SP-49 (cell line): ENCODE data around the gene MDGA2.

DNA sequence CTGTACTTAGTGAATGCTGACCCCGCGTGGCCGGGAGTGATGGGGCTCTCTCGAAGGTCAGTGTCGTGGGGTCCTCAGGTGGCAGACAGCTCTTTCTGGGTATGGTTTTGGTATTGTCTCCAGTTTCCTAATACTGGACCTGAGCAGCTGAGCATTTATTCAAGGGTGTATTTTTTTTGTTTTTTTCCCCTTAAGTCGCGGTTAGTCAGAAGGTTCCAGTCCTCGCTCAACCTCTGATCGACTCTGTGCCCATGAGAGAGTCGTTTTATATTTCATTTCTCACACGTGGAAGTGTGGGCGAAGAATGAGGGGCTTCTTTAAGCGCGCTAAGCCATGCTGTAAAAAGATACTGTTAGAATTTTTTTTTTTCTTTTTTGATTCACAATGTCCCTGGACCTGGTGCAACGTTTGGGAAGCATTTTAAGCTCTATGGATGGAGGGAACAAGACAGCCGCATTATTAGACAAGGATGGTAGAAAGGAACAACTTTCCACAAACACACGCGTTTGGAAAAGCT, 544 bp downstream of the MIPOL1 start:
- PRO-cap, result no peak

DNA sequence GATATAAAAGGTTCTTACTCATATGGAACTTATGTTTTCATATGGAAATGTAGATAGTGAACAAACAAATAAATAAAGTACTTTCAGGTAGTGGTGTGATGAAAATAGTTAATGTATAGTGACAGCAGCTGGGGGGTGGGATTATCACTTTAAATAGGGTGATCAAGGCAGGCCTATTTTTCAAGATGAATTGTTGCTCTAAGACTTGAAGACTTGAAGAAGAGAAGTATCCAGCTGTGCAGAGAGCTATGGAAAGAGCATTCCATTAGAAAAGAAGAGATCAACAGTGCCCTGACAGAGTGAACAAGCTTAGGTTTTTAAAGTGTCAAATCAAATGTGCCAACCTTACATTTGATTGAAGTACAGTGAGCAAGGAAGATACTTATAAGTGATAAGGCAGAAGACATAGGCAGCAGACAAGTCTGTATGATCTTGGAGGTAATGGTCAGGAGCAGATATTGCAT, 117.3 kb downstream of the MIPOL1 start:
- PRO-cap, result no peak

GRCh38 chr14:37328578-37328904, 130.8 kb downstream of the MIPOL1 start:
- PRO-cap, result no peak

GRCh38 chr14:37588899-37589381, 6.1 kb downstream of the FOXA1 start:
- PRO-cap, result no peak

GRCh38 chr14:37600776-37601487, 5.5 kb downstream of the TTC6 start:
- PRO-cap, result no peak

DNA sequence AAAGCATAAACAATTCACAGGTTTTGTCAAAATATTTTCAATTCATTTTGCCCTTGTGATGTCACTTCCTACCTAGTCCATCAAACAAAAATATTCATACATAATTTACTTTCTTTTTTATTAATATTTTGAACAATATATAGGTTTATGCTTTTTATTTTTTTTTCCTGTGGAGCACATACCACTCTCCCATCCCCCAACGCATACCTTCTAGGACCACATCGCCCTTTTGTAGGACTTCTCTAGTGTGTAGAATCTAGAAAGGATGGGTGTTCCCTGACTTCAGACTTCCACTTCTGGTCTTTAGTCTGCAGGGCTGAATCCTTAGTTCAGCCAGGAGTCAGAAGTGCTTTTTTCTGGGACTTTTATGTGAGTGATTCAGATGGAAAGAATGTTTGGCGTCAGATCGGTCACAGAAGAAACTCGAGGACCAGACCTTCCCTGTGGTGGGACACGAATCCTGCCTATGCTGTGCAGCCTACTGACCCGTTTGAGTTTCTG, 165.5 kb upstream of the SSTR1 start:
- PRO-cap, result no peak

DNA sequence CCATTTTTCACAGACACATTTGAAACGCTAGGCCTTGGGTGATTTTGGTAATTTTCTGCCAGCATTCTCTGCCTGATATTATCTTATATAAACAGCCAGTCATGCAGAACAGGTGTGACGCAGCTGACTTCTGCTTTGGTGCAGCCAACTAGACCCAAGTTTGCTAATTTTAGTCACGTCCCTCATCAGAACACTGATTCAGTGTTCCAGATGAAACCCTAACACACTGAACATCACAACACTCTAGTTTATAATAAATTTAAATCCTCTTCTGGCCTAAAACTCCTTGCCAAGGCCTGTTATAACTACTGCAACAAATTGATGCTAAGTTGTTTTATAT, 386.1 kb downstream of the SEC23A start:
- PRO-cap, result no peak

DNA sequence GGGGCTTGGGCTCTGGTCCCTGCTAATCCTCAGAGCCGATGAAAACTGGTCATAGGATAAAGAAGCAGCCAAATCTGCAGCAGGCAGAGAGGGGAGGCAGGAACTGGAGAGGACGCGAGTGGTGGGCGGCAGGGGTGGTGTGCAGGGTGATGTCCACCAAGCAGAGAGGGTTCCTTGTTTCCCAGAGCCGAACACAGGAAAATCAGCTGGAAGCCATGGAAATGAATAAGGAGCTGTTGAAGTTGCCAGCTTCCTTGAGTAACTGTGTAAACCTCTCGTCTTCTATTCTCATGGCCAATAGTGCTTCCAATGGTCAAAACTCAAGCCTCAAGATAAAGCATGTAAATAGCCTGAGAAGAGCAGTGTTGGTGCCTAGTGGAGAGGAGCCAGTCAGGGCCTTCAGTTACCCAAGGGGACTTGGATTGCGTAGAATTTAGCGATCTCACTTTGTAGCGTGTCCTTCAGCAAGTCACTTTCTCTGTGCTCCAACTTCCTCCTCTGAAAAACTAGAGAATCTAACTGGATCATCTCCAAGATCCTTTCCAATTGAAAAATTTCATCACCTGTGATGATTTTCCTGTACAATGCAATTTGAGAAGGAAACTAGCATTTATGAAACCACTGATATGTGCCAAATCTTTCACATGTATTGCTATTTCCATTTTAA, 98.8 kb downstream of the SEC23A start:
- PRO-cap, result no peak

DNA sequence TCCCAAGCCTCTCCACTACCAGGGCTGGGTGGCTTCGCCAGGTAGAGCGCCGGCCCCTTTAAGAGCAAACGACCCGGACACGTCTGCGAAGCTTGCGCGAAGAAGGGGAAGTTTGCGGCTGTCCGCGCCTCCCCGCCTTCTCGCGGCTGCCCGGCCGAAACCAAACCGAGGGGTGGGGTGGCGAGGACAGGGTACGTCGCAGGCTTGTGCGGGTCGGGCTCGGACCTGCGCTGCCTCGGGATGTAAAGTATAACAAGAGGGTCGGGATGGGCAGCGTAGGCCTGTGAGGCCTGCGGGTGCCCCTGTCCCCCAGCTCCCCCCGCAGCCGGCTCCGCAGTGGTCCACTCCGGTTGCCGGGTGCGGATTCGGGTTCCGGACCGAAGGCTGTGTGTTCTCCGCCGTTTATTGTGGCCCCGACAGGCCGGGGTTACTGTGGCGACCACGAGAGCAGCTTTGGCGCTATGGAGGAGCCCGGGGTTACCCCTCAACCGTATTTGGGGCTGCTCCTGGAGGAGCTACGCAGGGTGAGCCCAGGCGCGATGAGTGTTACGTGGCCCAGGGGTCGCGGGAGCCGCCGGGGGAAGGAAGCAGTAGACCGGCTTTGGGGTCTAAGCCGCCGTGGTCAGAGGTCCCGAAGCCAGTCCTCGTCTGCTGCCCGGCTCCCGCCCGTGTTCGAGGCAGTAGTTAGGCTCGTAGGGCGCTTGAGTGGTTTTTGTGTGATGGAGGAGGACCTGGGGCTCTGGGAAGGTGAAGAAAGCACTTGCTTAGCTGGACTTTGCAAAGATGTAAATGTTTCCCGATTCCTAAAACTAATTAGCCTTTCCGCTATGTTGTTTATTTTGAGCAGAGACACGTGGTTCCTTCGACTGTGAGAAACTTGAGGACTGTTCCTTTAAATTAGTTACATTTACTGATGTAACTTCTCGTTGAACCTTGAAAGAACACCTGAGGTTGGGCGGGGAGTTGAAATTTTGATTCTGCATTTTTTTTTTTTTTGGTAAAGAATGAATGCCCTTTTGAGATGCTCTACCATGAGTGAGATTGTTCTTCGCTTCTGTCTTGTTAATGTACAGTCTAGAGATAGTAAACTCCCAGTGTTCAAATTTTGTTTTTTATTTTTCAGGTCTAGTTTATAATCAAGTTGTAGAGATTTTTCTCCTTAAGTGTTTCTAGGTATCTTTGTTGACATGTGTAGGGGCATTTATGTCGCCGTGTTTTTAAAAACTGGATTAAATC, 33.7 kb downstream of the MIA2 start:
- PRO-cap, result bidirectional peak, plus-strand start at position 163 of the sequence, minus-strand start at position 60 of the sequence; unidirectional peak, plus-strand start at position 558 of the sequence; bidirectional peak, plus-strand start at position 717 of the sequence, minus-strand start at position 674 of the sequence

DNA sequence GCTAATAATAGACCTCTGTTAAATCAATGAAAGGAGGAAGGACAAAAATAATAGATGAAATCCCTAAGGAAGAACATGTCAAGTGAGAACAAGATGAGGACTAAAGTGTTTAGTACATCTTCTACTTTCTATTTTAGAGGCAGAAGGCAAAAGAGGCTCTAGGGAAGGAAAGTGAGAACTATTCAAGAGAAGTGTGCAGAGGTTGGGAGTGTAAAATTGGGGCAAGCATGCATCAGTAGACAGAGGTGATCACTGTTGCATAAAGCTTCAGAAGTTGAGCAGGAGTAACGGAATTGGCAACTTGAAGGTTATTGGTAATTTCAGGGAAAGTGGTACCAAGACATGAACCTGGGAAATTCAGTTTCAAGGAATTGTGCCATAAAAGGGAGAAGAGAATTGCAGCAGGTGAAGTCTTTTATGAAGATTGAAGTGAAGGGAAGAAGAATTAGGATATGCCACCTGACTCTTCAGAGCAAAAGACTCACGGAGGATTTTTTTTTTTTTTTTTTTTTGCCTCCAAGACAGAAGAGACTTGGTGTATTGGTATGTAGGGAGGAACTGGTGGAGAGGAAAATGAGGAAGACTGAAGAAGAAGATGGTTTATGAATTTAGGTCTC, 57.1 kb upstream of the FBXO33 start:
- PRO-cap, result no peak

DNA sequence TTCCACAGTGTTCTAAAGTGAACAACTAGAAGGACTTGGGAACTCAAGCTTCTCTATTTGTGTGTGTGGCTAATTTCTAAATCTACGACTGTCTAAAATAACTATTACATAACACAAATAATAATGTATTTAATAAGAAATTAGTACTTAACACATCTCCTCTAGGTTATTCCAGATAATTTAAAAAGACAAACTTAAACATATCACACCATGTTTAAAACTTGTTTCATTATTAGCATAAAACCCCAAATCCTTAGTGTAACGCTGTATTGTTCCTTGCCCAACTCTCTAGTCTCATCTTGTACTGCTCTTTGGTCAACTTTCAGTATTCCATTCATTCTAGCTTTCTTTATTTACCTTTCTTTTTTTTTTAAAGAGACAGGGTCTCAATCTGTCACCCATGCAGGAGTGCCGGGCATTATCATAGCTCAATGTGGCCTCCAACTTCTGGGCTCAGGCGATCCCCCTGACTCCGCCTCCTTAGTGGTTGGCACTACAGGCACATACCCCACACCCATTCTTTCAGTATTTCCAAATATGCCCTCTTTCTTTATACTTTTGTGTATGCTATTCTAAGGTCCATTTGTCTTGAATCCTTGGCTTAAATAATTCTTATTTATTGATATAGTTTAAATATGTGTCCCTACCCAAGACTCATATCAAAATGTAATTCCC, 33.1 kb downstream of the MIS18BP1 start:
- PRO-cap, result no peak

DNA sequence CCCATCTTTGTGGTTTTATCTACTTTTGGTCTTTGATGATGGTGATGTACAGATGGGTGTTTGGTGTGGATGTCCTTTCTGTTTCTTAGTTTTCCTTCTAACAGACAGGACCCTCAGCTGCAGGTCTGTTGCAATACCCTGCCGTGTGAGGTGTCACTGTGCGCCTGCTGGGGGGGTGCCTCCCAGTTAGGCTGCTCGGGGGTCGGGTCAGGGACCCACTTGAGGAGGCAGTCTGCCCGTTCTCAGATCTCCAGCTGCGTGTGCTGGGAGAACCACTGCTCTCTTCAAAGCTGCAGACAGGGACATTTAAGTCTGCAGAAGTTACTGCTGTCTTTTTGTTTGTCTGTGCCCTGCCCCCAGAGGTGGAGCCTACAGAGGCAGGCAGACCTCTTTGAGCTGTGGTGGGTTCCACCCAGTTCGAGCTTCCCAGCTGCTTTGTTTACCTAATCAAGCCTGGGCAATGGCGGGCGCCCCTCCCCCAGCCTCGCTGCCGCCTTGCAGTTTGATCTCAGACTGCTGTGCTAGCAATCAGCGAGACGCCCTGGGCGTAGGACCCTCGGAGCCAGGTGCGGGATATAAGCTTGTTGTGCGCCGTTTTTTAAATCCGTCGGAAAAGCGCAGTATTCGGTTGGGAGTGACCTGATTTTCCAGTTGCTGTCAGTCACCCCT, 635.5 kb upstream of the MIS18BP1 start:
- PRO-cap, result no peak

DNA sequence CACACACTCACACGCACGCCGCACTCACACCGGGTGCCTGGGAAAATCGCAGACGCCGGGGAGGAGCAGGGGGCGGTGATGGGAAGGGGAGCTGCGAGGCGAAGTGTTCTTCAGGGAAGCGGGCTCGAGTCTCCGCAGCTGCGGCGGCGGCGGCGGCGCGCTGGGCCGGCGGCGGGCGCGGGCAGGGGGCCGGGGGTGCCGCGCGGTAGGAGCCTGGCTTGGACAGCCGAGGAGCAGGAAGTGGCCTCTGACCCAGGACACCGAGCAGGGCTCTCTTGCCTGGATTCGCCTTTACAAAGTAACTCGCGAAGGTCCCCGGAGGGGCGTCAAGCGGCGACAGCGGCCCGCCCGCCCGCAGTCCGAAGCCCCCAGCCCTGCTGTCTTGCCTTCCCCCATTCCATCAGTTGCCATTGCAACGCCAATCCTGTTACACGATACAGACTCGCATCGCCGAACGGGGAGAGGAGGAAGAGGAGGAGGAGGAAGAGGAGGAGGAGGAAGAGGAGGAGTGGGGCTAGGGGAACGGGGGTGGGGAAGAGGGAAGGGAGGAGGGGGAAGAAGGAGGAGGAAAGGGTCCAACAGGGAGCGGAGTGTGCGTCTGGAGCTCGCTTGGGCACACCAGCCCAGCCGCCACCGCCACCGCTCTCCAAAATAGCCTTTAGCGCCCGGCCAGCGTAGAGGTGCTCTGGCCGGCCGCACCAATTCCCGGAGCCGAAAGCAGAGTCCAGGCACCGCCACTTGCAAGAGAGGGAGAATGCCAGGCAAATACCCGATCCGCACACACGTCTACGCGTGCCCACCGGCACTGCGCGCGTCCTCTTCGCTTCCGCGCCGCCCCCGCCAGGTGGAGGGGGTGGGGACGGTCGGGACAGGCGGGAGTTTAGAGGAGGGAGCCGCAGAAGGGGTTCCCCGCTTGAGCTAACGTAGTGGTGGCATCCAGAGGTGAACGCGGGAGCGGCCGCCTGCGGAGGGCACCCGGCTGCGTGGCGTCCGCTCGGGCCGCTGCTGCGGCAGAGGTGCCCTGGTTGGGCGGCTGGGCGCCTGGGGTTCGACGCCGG, at the start of gene MDGA2:
Gene MDGA2 (minus strand): TSS at position 756 of the 1,058 bp plus-strand sequence.
- PRO-cap, result no peak

- PRO-cap, result no peak
Measured at GRCh38 chr14:48734346-48734873, 851.8 kb downstream of the RPS29 start.

DNA sequence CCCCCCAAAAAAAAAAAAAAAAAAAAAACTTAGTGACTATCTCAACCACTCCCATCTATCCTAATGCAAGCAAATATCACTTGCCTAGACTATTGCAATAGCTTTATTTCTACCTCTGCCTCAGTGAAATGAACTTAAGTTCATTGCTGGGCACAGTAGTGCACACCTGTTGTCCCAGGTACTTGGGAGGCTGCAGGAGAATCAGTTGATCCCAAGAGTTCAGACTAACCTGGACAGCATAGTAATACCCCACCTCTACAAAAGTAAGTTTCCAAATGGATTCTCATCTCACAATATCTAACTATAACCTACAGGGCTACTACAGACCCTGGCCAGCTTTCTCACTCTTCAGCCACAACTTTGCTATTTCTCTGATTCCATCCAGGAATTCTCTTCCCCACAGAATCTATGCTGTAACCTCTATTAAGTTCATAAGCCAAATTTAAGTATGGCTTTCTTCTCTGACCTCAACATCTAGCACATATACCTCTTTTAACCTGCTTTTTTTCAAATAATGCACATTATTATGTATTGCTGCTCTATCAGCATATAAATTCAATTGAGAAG, 4.1 kb downstream of the RPS29 start:
- PRO-cap, result no peak

DNA sequence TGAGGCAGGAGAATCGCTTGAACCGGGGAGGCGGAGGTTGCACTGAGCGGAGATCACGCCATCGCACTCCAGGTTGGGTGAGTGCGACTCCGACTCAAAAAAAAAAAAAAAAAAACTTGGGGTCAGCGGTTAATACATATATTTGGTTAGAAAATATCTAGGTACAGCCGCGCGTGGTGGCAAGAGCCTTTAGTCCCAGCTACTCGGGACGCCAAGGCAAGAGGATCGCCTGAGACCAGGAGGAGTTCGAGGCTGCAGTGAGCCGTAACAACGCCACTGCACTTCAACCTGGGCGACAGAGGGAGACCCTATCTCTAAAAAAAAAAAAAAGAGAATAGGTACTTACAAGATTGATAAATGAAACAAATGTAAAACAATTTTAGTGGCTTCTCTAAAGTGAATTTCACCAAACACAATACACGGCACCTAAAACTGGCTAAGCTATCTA, 888 bp downstream of the RPS29 start:
- PRO-cap, result no peak

DNA sequence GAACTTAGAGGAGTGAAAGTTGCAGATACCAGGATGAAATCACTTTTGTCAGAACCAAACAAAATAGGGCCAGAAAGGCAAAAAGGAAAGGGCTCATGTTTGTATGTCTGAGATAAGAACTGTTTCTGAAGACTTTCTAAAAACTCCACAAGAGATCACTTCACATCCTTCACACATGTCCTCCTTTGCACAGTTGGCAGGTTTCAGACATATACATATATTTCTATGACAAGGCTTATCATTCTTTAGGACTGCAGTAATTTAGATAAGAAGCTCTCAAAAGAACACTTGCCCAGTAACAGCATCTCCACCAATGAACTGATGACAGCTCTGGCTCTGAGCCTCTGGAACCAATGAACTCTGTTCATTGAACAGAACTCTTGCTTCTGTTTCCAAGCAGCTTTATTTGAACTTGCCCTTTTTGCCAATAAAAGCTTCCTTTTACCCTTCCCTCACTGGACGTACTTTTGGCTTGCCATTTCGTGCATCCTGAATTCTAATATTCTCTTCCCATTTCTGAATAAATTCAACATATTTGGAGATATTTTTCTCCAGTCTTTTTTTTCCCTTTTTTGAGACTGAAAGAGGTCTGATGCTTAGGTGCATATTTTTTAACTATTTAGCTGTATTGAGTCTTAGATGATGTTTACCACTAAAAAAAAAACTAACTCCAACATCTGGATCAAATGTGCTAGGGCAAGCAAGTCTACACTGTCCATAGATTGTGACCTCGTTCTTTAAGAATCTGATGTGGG, 4.0 kb upstream of the LRR1 start:
- PRO-cap, result no peak

DNA sequence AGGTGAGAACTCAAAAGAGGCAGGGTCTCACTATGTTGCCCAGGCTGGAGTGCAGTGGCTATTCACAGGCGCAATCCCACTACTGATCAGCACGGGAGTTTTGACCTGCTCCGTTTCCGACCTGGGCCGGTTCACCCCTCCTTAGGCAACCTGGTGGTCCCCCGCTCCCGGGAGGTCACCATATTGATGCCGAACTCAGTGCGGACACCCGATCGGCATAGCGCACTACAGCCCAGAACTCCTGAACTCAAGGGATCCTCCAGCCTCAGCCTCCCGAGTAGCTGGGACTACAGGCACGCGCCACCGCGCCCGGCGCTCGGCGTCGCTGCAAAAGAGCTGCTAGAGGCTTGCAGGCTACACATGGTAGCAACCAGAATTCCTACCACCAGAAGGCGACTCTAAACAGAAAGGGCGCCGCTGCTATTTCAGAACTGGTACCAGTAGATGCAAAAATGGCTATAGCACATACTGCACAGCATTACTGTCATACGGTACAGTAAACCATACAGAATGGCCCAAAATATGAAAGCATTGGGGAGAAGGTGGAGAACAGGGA, 1.1 kb upstream of the NEMF start:
- PRO-cap, result no peak

GRCh38 chr14:49972774-49973396, 80.0 kb downstream of the ARF6 start:
- PRO-cap, result no peak

DNA sequence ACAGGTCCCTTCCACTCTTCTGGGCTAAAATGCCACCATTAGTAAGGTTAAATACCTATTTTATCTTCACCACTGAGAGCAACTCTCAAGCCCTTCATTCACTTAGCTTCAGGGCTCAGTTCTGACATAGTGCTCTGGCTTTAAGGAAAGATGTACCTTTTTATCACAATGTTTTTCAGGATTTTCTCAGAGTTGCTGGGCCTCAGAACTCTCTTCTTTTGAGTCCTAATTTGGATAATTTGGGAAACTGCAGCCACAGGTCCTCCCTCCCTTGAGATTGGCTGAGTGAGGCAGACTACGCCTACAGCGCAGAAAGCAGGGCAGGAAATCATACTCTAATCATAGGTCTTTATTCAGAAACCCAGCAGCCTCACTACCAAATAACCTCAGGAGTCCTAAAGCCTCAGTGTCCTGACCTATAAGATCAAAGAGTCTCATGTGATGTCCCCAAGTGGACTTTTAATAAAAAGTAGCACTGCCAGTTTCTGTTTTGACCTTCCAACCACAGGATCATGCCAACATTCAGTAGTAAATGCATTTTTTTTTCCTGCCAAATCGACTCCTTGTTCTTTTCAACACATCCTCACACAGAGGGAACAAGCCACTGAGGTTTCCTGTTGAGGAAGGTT, 72.4 kb downstream of the VCPKMT start:
- PRO-cap, result no peak